ENCODE measurements around the gene ZFP42.

- PRO-cap: no peak
Observed at GRCh38 chr4:186203971-186205121, 13.0 kb downstream of the CYP4V2 start.

GRCh38 chr4:186726436-186727501, 3.1 kb upstream of the FAT1 start:
- PRO-cap: bidirectional peak, plus-strand start at chr4:186726818, minus-strand start at chr4:186726662

GRCh38 chr4:186934184-186934675, 210.6 kb upstream of the FAT1 start:
- PRO-cap: no peak

DNA sequence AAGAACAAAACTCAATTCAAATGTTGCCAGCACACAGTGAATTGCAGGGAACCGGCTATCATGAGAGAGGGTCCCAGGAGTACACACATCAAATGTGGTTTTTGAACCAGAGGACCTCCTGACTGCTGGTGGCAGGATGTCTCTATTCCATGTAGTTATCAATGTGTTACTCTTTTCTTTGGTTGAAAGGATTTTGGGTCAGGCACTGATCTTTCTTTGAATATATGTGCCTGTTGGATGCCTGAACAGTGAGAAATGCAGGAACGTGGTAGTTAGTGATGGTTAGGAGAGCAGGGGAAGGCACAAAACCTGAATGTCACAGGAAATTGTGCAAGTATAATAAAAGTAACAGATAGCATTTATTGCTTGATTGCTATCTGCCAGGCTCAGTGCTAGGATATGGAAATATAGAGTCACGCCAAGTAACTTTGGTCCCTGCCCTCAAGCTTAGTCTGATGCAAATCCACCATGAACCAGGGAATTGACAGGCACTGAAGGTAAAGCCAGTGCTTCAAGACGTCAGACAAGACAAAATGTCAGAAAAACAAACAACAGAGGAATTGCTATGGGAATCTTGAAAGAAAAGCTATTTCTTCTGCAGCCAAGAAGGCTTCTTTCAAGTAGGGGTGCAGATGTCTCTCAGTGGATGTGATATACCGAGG, 219.8 kb upstream of the FAT1 start:
- PRO-cap: no peak

GRCh38 chr4:187814484-187815437, 180.8 kb upstream of the ZFP42 start:
- PRO-cap: no peak

DNA sequence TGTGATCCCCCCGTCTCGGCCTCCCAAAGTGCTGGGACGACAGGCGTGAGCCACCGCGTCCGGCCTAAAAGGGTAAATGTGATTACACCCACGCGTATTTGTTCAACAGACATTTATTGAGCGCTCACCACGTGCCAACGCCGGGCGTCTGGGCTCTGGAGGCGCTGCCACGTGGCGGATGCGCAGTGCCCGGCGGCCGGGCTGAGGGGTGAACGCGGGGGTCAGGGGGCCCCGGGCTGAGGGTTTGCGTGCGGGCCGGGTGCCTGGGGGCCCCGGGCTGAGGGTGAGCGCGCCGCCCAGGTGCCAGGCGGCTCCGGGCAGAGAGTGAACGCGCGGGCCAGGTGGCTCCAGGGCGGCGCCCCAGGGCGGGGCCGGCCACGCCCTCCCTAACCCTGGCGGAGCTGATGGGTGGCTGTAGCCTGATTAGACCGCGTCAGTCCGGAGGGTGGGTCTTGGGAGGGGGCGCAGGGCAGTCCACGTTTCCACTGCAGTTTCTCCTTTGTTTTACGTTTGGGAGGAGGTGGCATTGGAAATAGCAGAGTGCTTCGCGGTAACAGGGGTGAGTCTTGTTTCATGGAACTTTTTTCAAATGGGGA, at the start of gene ZFP42:
TSS of gene ZFP42 (plus strand) at position 490 of the 596 bp plus-strand sequence.
- PRO-cap: no peak

DNA sequence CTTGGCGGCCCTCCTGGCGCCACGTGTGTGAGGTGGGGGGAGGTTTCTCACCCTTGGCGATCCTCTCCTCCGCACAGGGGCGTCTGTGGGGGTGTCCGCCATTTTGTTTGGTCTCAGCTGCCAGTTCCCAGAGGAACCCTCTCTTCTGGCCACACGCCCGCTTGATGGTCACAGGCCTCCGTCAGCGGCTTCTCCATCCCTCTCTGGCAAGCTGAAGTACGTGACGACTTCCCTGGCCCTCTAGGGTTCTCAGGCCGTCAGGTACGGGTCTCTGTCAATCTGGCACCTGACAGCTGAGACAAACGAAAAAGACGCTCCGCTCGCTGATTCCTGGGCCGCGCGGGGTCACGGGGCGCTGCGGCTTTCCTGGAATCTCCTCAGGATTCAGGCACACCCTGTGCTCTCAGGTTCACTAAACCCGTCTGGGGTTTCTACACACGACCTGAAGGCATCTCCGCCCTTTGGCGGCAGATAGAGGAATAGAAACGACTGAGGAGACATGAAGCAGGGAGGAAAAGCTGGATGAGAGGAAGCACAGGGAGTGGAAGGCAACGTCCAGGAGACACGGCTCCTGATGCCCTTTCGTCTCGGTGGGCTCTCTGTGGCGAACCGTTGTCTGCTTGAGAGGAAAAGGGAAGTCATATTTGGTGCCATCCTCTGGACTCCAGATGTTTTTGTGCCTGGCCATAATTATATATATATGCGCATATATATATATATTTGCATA, 272.8 kb downstream of the TRIML1 start:
- PRO-cap: no peak

DNA sequence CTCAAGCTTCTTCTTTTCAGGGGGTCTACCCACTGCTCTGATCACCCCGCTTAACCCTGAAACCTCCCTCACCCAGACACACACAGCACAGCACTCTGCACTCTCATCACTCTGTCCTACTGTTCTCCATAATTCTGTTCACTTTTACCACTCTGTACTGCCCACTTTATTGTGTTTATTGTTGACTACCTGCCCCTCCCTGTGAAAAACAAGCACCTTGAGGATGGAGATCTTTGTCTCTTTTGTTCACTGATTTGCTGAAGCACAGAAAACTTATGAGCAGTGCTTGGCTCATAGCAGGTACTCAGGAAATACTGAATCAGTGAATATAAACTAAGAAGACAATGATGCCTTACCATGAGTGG, 201.5 kb upstream of the FRG1 start:
- PRO-cap: no peak

DNA sequence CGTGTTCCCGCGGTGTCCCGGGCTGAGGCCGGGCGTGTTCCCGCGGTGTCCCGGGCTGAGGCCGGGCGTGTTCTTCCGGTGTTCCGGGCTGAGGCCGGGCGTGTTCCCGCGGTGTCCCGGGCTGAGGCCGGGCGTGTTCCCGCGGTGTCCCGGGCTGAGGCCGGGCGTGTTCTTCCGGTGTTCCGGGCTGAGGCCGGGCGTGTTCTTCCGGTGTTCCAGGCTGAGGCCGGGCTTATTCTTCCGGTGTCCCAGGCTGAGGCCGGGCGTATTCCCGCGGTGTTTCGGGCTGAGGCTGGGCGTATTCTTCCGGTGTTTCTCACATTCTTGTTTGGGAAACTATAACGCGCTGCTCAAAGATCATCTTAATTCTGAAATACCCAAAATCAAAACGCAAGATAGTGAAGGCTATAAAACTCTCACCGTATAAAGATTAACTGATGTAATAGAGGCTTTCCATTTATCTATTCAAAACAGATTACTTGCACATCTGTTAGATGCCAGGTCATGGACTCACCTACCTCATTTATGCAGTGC, 129.9 kb upstream of the FRG1 start:
- PRO-cap: no peak

- PRO-cap: no peak
Observed at GRCh38 chr4:190019119-190019765, 7.8 kb downstream of the FRG2 start.

All from peritoneum (tissue), 1 donor.